Mesothelial cell of epicardium (in vitro differentiated cells): ENCODE measurements around a stretch of chr6.

- PRO-cap, result no peak
Observed at GRCh38 chr6:11215863-11216260, 16.6 kb downstream of the NEDD9 start.

GRCh38 chr6:11227348-11227862 is 5.1 kb downstream of the NEDD9 start:
- PRO-cap, result no peak

- PRO-cap, result no peak
Observed at GRCh38 chr6:11287854-11288611, 55.6 kb upstream of the NEDD9 start.

DNA sequence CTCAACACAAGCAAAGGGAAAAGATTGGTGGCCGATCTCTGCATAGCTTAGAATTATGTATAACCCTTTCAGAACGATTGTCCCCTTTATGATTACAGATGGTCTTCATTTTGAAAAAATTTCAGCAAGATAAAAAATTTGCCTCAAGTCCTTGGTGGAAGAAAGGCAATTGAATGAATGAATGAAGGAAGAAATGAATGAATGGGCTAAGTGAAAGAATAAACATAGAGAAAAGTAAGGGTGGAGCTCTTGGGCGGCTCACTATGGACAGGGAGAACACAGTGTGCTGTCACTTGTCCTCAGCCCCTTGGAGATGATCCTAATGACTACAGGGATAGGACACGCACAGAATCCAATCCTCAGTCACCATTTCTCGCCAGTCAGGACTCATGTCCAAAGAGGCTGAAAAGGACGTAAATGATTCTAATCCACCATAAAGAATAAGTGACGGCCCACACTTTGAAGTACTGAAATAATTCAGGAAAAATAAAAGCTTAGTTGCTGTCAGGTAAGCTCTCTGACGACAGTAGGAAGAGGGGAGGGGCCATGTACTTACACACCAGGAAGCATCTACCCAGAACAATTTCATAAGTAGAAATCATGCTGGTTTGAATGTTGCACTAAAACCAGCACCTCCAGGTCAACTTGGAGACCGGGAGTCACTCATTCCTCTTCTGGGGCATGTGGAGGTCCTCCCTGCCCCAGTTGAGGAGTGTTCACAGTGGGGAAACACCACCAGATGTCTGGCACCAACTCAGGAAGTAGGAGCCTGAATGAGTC is 149.0 kb upstream of the NEDD9 start:
- PRO-cap, result no peak

- PRO-cap, result no peak
Observed at GRCh38 chr6:11496467-11497539, 40.7 kb upstream of the TMEM170B start.

- PRO-cap, result no peak
Observed at GRCh38 chr6:11609586-11610156, 72.1 kb downstream of the TMEM170B start.

DNA sequence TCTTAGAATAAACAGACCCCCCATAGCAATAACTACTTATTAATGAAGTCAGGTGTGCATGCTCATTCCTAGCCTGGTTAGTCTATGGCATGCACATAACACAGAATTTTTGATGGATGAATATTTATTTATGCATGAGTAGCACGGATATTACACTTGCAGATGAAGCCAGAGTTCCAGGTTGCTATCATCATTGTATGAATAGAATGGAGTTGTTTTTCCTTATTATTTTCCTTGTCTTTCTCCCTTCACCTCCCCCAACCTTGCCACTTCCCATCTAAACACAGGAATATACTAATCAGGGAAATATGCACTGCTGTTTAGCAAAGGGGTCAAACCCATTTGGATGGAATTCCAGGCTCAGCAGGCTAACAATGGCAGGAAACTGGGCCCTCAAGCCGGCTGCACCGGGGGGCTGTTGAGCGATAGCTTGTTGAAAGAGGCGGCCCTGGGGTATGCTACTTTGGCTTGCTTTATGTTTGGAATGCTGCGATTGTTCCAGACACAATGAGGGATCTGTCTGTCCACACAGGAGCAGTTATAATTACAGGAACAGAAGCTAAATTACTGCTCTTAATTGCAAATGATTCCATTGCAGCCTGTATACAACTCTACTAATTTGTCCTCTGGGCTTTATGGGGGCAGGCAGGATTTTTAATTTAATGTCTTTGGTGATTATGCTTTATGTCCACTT is 112.7 kb downstream of the TMEM170B start:
- PRO-cap, result no peak

DNA sequence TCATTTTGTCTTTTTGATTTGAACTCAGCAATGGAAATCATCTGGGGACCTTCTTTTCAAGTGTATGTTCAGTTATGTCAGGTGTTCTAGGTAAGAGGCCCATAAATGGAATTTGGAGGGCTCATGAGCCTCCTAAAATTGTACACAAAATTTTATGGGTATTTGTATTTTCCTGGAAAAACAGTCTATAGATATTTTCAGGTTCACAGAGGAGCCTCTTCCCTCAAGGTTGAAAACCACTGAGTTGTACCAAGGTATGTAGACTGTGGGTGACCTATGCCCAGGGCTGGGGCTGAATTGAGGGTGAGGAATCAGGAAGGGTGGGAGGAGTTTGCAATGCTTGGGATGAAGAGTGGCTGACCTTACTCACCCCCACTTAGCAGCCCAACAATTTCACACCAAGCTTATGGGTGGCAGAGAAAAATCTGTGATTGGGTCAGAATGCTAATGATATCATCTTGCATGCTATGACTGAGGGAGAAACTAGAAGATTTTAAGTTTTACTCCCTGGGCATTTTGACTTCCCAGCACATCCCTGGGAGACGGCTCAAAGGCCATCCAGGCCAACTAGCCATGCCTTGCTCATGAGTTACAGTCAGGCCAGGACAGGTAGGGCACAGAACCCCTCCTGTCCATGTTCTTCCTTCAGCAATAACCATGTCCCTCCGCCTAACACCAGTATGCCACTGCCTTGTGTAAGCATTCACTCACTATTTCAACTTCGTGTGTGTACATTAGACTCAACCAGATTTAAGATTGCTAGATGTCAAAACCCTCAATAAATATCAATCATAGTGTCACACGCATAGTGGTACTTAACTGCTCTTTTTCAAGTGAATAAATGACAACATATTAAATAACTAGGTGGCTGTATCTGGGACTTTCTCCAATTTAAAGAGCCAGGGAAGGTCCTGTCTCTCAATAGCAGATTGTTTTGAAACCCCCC is 16.7 kb downstream of the ADTRP start:
- PRO-cap, result no peak

- PRO-cap, result no peak
Observed at GRCh38 chr6:11805224-11805710, 26.7 kb upstream of the ADTRP start.

GRCh38 chr6:12208128-12208824 is 81.9 kb upstream of the EDN1 start:
- PRO-cap, result no peak

- PRO-cap, result no peak
Observed at GRCh38 chr6:12324290-12324609, 34.1 kb downstream of the EDN1 start.

GRCh38 chr6:12422724-12423249 is 132.6 kb downstream of the EDN1 start:
- PRO-cap, result no peak

DNA sequence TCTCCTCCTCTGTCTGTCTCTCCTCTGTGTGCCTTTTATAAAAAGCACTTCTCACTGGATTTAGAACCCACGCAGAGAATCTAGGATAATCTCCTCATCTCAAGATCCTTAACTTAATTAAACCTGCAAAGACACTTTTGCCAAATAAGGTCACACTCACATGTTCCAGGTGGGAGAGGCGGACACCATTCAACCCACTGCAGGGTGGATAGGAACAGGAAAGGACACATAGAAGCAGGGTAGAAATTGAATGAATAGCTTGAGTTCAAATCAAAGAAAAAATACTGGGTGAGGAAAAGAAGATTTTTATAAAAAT is 292.5 kb downstream of the PHACTR1 start:
- PRO-cap, result no peak

DNA sequence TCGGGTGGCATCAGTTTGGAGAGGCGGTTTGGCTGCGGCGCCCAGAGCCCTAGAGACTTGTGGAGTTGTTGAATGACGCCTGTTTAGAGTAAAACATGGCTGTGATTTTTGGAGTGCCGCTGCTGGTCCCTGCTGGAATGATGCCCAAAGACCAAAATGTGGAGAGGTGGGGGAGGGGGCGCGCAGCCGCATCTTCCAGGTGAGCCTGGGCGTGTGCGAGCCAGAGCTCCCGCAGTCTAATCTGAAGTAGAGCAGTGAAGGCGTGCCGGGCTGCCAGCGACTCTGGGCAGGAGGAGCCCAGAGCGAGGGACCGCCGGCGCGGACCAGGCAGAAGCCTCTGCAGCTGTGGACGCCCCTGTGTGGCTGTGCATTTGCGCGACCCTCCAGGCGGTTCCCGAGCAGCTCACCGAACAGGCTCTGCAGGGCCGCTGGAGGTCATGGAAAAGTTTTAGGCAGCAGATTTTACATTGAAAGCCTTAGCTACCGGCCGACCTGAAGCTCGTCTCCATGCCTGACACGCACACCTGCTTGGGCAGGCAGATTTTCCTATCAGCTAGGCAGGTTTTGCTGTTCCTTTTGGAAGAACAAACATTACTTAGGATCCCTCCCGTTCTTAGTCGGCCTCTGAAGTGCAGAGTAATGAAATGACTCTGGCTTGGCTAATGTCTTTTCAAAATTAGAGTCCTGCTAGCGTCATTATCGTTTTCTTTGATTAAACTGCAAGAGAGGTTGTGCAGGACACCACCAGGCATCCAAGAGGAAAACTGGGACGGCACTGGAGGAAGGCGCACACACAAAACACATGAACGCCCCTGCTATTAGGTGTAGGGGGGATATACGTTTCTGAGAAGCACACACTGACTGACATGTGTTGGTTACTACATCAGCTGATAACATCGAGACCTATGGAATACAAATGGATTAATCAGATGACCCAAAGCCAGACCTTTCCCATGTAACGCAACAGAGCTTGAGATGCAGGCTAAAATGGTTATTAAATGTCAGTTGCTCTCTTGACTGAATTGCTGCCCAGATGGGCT is 298.3 kb downstream of the PHACTR1 start:
- PRO-cap, result no peak

DNA sequence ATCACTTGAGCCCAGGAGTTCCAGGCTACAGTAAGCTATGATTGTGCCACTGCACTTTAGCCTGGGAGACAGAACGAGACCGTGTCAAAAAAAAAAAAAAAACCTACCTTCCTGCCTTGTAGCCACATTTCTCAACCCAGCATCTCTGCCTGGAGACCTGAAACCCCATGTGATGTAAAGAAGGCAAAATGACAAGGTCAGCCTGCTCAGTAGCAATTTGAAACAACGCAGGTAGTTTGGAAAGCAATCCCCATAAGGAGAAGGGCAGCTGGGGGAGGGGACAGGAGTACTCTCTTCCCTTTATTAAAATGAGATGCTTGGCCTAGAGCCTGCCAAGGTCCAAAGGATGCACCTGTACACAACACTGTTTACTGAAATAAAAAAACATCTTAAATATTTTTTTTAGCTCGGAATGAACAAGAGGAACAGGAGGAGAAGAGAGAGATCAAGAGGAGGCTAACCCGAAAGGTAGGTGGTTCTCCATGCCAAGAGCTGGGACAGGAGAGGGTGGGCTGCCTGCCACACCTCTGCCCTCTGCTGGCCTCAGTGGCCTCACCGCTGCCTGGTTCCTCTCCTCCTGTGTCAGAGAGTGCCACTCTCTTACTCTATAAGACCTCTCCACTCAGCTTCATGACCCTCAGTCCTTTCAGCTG is 50.3 kb downstream of the TBC1D7 start:
- PRO-cap, result no peak

DNA sequence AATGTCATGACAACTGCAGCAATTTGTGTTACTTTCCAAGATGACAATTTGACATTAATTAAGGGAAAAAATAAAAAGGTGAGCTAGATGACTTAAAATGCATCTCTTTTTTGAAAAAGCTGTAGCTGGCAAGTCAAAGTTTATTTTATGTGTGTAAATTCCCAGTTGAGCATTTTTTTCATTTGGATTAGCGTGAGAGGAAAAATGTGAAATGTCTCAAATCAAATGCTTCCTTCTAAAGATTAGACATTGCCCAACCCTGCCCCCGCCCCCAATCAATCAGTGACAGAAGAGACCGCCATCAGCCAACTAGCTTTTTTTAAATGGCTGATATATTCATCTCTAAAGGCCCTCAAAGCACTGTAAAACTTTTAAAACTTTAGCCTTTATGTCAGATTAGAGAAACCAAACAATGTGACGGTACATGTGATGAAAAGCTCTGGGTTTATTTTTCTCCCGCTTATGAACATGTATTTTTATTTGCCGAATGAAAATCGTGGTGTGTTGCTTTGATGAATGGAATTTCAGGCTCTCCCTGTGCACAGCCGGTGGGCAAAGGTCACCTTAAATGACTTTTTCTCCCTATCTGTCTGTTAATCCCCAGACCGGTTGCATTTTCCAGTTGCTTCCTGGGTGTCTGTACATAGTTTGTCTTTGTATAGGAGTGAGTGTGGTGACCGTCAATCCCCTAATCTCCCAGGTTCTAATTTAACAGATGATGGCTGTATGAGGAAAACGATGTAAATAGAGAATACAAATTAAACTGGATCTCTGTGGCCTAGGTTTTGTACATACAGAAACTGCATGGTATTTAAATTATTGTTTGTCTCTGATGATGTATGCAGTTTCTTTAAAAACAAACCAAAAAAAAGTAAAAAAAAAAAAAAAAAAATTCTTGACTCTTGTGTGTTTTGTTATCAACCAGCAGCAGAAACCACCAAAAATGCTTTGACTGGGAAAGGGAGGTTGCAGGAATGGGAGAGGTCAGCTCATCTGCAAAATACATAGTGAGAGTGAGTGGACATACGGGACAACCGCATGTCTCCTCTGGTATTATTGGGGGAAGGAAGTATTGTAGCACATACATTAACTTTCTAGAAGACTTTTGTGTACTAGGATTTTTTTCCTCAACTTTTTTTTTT is 38.4 kb downstream of the TBC1D7 start:
- PRO-cap, result no peak

- PRO-cap, result no peak
Observed at GRCh38 chr6:13363233-13363895, 35.0 kb upstream of the TBC1D7 start.

- PRO-cap, result no peak
Observed at GRCh38 chr6:13364149-13364690, 35.9 kb upstream of the TBC1D7 start.

- PRO-cap, result no peak
Observed at GRCh38 chr6:13381430-13381837, 53.1 kb upstream of the TBC1D7 start.

DNA sequence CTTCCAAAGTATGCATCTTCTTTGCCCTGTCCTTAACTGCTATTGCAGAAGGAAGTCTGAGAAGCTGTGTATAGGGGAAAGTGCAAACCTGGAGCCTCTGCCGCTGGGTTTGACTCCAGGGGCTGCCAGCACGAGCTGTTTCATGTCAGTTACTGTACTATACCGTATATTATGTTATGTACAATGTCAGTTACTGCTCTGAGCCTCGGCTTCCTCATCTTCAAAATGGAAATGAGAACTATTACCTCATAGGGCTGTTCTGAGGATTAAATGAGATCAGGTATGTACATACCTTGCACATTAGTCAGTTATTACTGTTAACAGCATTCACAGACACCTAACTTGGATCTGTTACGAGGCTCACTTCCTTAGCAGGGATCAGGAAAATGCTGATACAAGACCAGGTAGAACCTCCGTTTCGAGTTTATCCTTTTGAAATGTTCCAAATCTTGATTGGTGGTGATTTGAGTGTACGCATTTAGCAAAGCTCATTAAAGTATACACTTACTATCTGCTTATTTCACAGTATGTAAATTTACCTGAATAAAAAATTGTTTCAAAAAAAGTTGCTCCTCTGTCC is 69.7 kb upstream of the TBC1D7 start:
- PRO-cap, result no peak